A549 (cell line): ENCODE results near the gene SYNM.

- PRO-cap, result no peak
CAGE:
- cytosol, long polyA plus RNA, result no peak
- long polyA plus RNA, result no peak
- nucleus, long polyA plus RNA, result no peak
Measured at GRCh38 chr15:98785502-98786695, 137.6 kb downstream of the IGF1R start.

GRCh38 chr15:98865859-98866413 lies 141.7 kb downstream of the PGPEP1L start:
- PRO-cap, result no peak
CAGE:
- cytosol, long polyA plus RNA, result no peak
- long polyA plus RNA, result no peak
- nucleus, long polyA plus RNA, result no peak

GRCh38 chr15:98874622-98875322 lies 132.8 kb downstream of the PGPEP1L start:
- PRO-cap, result no peak
CAGE:
- cytosol, long polyA plus RNA, result no peak
- long polyA plus RNA, result no peak
- nucleus, long polyA plus RNA, result no peak

DNA sequence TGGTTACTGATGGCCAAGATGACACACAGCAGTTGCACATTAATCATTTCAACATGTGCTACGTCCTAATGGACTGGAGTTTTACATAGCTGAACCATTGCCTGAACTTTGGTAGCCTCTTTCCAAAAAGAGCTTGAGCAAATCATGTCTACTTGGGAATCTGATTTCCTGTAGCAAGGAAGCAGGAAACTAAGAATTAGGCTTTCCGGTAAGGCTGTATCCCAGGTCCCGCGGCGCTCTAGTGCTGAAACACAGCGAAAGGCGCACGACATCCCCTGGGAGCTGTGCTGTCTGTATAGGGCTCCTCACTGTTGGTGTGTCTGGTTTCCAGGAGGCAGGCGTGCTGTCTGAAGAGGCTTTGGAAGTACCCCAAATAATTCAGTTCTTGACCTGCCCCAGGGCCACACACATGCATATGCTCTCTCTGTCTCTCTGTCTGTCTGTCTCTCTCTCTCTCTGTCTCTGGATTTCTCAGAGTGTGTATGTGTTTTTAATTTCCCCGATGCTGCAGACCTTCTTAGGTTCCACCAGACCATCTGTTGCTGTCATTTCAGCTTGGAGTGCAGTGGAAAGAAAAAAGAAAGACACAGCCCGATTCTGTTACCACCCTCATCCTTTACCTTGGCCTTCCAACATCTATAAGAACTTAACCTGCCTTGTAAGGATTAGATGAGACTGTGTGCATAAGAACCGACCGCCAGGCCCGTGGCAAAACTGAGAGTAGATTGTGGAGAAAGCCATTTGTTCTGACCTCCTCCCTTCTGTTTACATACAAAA lies 9.5 kb upstream of the PGPEP1L start:
- PRO-cap, result no peak
CAGE:
- cytosol, long polyA plus RNA, result no peak
- long polyA plus RNA, result no peak
- nucleus, long polyA plus RNA, result no peak

GRCh38 chr15:99053614-99054544 lies 46.3 kb upstream of the PGPEP1L start:
- PRO-cap, result no peak
CAGE:
- cytosol, long polyA plus RNA, result no peak
- long polyA plus RNA, result no peak
- nucleus, long polyA plus RNA, result no peak

GRCh38 chr15:99104946-99105396 lies at the start of gene SYNM:
Gene SYNM, plus strand, starts transcription at chr15:99105080.
- PRO-cap, result bidirectional peak, plus-strand start at chr15:99105080, minus-strand start at chr15:99104900
CAGE:
- cytosol, long polyA plus RNA, result no peak
- long polyA plus RNA, result no peak
- nucleus, long polyA plus RNA, result no peak

DNA sequence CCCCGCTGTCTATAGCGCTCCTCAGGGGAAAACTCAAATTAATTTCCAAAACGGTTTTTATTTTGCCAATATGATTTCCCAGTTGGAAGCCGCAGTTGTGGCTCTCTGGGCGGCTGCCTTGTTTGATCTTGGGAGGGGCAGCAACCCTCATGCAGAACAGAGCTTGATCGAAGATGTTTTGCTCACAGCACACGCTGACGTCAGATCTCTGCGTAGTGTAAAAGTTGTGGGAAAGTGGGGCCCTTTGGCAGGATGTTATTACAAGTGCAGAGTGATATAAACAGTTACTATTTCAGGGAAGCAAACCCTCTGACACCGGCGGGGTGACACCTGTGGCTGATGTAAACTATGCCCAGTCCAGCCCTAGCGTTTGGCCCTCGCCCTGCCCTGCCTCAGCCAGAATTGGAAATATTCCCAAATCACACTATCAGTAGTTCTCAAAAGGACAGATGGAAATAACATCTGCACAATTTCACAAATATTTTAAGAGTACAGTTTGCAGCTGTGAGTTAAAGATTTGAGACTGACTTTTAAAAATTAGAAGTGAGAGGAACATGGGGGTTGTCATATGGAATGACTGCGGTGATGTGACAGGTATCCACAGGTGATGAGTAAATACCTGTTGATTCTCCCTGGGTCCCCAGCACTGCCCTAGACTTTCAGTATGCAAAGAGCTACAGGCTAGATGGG lies 1.7 kb downstream of the SYNM start:
- PRO-cap, result no peak
CAGE:
- cytosol, long polyA plus RNA, result no peak
- long polyA plus RNA, result no peak
- nucleus, long polyA plus RNA, result no peak

DNA sequence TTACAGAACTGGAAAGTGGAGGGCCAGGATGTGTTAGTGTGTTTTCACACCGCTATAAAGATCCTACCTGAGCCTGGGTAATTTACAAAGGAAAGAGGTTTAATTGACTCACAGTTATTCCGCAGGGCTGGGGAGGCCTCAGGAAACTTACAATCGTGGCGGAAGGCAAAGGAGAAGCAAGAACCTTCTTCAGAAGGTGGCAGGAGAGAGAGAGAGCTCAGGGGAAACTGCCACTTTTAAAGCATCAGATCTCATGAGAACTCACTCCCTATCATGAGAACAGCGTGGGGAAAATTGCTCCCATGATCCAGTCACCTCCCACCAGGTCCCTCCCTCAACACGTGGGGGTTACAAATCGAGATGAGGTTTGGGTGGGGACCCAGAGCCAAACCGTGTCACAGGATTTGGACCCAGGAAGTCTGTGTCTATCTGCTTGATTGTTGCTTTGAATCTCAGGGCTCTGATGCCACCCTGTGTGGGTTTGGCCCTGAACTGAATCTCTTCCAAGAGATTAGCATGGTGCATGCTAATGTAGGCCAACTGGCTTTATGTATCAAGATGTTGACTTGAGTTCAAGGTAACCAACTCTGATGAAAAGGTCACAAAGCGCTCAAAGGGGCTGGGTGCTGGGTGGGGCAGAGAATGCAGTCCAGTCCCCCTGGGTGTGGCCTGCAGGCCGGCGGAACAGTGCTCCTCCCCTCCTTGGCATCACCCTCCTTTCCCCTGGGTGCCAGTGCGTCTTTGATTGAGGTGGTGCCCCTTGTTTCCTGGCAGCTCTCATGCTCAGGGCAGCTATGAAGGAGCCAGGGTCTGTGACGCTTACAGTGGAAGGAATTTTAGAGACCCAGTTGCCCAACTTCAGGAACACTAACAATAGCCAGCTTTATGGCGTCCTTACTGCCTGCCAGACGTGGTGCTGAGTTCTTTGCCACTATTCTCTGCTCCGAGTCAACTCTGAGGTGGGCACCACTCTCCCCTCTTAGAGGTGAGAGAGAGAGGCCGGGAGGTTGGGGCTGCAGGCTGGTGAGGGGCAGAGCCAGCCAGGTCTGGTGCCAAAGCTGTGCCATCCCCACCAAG lies 9.5 kb downstream of the SYNM start:
- PRO-cap, result no peak
CAGE:
- cytosol, long polyA plus RNA, result no peak
- long polyA plus RNA, result no peak
- nucleus, long polyA plus RNA, result no peak

GRCh38 chr15:99154118-99154660 lies 49.3 kb downstream of the SYNM start:
- PRO-cap, result no peak
CAGE:
- cytosol, long polyA plus RNA, result no peak
- long polyA plus RNA, result no peak
- nucleus, long polyA plus RNA, result no peak

- PRO-cap, result no peak
CAGE:
- cytosol, long polyA plus RNA, result no peak
- long polyA plus RNA, result no peak
- nucleus, long polyA plus RNA, result no peak
Measured at GRCh38 chr15:99174210-99175553, 69.8 kb downstream of the SYNM start.

- PRO-cap, result no peak
CAGE:
- cytosol, long polyA plus RNA, result no peak
- long polyA plus RNA, result no peak
- nucleus, long polyA plus RNA, result no peak
Measured at GRCh38 chr15:99486045-99486911, 79.5 kb upstream of the MEF2A start.

DNA sequence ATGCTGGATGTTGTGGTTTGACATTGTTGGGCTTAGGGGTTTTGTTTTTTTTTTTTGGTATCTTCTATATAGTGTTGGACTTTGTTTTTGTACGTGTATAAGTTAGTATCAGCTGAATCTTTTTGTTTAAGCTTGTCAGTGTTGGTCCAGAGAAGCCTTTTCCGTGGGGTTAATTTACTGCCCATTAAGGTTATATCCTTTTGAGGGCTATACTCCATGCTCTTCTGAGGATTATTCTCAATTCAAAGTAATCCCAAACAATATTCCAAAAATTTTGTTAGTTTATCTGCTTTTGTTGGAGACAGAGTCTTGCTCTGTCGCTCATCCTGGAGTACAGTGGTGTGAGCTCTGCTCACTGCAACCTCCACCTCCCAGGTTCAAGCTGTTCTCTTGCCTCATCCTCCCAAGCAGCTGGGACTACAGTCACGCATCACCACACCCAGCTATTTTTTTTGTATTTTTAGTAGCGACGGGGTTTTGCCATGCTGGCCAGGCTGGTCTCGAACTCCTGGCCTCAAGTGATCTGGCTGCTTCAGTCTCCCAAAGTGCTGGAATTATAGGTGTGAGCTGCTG lies 39.0 kb downstream of the MEF2A start:
- PRO-cap, result no peak
CAGE:
- cytosol, long polyA plus RNA, result no peak
- long polyA plus RNA, result no peak
- nucleus, long polyA plus RNA, result no peak

GRCh38 chr15:99703171-99703468 lies 30.1 kb downstream of the LYSMD4 start:
- PRO-cap, result no peak
CAGE:
- cytosol, long polyA plus RNA, result no peak
- long polyA plus RNA, result no peak
- nucleus, long polyA plus RNA, result no peak

GRCh38 chr15:99717952-99718818 lies 15.1 kb downstream of the LYSMD4 start:
- PRO-cap, result unidirectional peak, minus-strand start at chr15:99718528
CAGE:
- cytosol, long polyA plus RNA, result no peak
- long polyA plus RNA, result no peak
- nucleus, long polyA plus RNA, result no peak

GRCh38 chr15:100110738-100111591 lies 230.8 kb downstream of the ADAMTS17 start:
- PRO-cap, result no peak
CAGE:
- cytosol, long polyA plus RNA, result no peak
- long polyA plus RNA, result no peak
- nucleus, long polyA plus RNA, result no peak

GRCh38 chr15:100168063-100168599 lies 173.6 kb downstream of the ADAMTS17 start:
- PRO-cap, result no peak
CAGE:
- cytosol, long polyA plus RNA, result no peak
- long polyA plus RNA, result no peak
- nucleus, long polyA plus RNA, result no peak

- PRO-cap, result no peak
CAGE:
- cytosol, long polyA plus RNA, result no peak
- long polyA plus RNA, result no peak
- nucleus, long polyA plus RNA, result no peak
Measured at GRCh38 chr15:100338891-100339424, 2.8 kb downstream of the ADAMTS17 start.

DNA sequence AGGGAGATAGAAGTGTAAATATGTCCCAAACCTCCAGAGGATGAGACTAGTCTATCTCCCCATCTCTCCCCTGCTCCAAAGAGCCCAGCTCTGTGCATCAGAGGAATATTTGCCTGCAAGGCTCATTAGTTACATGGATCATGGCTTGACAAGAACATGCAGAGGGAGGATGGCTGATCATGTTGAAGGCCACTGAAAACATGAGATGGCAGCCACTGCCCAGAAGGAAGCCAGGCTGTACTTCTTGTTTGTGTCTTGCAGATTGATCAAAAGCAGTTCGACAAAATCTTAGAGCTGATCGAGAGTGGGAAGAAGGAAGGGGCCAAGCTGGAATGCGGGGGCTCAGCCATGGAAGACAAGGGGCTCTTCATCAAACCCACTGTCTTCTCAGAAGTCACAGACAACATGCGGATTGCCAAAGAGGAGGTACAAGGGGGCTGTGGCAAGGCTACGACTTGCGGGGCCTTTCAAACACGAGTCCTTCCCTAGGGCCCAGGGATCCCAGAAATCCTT lies 13.8 kb upstream of the LRRK1 start:
- PRO-cap, result no peak
CAGE:
- cytosol, long polyA plus RNA, result no peak
- long polyA plus RNA, result no peak
- nucleus, long polyA plus RNA, result no peak

GRCh38 chr15:100914616-100915530 lies 4.3 kb upstream of the LRRK1 start:
- PRO-cap, result no peak
CAGE:
- cytosol, long polyA plus RNA, result no peak
- long polyA plus RNA, result no peak
- nucleus, long polyA plus RNA, result no peak

- PRO-cap, result no peak
CAGE:
- cytosol, long polyA plus RNA, result no peak
- long polyA plus RNA, result no peak
- nucleus, long polyA plus RNA, result no peak
Measured at GRCh38 chr15:100930917-100931797, 12.0 kb downstream of the LRRK1 start.